Left lung (tissue), 1 donor: ENCODE data around the gene NRROS.

- PRO-cap = no peak
Measured at GRCh38 chr3:196347698-196348357, 9.6 kb upstream of the TM4SF19 start.

GRCh38 chr3:196425820-196426300 lies 6.4 kb downstream of the UBXN7 start:
- PRO-cap = no peak

DNA sequence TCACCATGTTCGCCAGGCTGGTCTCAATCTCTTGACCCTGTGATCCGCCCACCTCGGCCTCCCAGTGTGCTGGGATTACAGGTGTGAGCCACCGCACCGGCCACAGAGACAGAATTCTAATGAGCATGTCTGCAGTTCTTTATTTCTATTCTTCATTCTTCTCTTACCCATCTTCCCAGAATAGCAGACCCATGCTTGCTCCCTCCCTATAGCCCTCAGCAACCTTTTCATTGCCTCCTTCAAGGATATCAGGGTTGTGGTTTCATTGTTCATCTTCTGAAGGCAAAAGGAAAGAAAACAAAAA lies 257 bp downstream of the SMCO1 start:
- PRO-cap = no peak

DNA sequence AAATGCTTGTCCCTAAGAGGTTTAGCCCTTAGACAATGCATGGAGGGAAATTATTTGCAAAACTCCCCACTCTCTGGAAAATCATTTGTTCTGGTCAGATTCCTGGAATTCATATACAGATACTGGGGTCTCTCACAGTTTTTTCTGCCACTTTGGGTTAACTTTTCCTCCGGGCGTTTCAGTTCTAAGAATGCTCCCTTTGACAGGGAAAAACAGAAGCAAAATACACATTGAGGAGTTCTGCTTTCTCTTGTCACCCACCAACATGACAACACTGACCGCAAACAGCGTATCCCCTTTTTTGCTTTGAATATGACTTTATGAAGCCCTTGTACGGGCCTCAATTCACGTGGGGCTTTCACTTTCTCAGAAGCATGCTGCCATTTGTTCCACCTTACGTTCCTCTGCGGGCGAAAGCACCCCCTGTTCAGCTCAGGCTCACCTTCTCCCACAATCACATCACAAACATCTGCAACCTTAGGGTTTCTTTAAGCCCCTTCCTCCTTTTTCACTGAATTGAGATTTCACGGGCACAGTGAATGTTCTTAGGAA lies 15.1 kb upstream of the NRROS start:
- PRO-cap = unidirectional peak, plus-strand start at position 361 of the sequence

DNA sequence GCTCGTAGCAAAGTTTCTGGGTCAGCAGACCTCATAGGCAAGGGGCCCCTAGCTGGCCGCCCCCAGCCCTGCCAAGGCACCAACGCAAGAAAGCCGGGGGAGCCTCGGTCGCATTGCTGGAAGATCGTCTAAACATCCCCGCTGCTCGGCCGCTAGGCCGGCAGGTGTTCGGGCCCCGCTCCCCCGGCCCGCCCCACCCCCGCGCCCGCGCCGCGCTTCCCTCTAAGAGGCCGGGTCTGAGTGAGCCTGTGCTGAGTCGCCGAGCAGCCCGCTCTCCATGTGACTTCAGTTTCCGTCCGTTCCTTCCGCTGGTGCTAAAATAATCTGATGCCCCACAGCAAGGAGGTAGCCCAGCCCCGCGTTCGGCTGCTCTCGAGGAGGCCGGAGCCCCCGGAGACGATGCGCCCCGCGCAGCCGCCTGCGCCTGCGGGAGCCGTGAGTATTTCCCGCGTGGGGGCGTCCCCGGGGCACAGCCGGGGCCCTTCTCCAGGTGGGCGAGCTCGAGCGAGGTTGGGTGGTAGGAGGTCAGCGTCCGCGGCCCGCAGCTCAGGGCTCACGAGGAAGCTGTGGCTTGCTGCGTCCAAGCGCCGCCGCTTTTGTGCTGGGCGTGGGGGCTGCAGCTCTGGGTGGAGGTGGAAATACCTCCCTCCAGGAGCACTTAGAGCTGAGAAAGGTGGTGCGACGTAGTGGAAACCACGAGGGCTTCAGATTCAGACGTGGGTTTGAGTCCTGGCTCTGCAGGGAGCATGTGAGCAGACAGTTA lies at the start of gene NRROS:
Gene NRROS, plus strand, starts transcription at position 254 of the 763 bp plus-strand sequence.
- PRO-cap = bidirectional peak, plus-strand start at position 389 of the sequence, minus-strand start at position 224 of the sequence; bidirectional peak, plus-strand start at position 686 of the sequence, minus-strand start at position 552 of the sequence

GRCh38 chr3:196652890-196653630 lies 13.6 kb downstream of the NRROS start:
- PRO-cap = no peak

GRCh38 chr3:196740828-196741334 lies 1.2 kb downstream of the PAK2 start:
- PRO-cap = unidirectional peak, minus-strand start at chr3:196741218

DNA sequence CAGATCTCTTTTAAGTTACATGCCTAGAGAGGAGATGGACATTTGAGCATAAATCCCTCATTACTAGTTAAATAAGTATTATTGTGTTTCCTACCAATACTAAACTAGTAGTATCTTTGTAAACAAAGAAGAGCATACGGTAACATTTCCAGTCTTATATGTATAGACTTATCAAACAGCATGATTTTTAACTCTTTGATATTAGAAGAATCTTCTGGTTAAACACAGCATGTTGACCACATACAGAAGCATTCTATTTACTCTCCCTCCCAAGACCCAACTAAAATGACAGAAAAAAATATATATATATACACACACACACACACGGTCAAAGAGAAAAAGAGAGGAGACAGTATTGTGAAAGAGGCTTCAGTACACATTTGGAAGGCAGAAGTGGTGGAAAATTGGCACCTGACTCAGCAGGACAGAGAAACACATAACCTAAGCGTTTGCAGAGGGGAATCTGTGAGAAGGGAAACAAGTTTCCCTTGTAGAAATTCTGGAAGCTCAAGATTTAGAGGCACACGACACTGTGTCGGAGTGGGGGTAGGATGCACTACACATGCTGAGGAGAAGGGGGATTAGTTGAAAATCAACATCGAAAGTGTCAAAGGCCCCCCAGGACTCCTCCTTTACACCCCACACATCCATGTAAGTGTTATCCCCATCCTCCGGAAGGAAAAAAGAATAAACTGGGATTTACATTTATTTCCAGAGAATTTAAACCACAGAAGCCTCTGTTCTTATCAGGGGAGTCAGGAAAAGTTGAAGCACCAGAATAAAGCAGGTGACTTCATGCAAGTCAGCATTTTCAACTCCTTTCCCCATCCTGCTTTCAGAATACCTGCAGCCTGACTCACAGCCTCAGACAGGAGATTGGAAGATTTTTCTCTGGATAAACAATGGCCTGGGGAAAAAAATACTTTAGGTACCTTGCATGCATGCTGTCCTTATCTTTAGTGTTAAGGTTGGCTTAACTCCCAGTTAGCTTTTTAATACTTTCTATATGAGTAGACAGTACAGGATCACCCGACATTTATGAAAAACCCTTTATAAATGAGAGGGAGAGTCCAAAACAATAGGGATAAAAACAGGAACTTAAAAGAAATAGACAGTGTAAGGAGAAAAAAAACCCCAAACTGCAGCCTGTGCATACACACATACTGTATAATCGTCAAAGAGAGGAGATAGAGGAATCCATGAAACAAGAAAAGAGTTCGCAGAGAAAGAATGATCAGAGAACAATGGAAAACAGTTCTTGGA lies 53.3 kb downstream of the PAK2 start:
- PRO-cap = no peak

- PRO-cap = no peak
Measured at GRCh38 chr3:196948112-196948793, 5.8 kb downstream of the NCBP2AS2 start.

DNA sequence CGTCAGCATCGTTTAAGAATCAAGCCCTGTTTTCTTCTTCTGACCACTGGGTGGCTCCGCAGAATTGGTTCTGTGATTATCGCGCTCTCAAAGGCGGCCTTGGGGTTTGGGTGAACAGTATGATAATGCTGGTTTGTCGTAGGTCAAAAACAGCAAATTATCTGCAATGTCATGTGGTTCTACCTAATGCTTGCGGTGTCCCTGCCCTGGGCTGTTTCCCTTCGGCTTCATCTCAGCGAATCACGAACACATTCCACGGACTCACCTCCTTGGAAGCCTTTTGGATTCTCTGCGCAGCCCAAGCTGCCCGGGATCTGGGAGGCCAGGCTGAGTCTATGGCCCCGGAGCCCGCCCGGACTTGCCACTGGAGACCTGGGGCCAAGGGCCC lies 10.2 kb upstream of the PIGZ start:
- PRO-cap = no peak

DNA sequence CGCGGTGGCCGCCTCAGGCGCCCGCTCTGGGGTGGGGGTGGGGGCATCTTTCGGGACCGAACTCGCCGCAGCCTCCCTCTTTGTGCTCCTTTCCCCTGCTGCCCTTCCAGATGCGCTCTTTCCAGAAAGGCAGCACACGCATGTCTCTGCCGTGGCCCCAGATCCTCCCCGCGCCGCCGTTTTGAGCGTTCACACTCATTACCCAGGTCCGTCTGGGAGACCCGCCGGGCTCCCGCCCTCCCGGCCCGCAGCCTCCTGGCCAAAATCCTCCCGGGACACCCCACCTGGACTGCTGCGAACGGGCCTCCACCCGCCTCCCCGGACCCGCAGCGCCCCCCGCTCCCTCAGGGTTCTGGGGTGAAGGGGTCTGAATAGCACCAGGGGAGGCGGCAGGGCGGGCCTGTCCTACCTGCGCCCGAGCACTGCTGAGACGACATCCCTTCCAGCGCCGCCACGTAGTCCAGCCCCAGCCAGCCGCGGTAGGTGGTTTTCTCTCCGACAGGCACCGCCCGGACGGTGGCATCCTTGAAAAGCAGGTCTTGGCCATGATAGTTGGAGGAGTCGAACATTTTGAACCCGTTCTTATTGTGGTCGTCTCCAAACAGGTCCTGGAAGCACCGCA lies 26.0 kb downstream of the MELTF start:
- PRO-cap = bidirectional peak, plus-strand start at position 160 of the sequence, minus-strand start at position 214 of the sequence; bidirectional peak, plus-strand start at position 387 of the sequence, minus-strand start at position 435 of the sequence

DNA sequence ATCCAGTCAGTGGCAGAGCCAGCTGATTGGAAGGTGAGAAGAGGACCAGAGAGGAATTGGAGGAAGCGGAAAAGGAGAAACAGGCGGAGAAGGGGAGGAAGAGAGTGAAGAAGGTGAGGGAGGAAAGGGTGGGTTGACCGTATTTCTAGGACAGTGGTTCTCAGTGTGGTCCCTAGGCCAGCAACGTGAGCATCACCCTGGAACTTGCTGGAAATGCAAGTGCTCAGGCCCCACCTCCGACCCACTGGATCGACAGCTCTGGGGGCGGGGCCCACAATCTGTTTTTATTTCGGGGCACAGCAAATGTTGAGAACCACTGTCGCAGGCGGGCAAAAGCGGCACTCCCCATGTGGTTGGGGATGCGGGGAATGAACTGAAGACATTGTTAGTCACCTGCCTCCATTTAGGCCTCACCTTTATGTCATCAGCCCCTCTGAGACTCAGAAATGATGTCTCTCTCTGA lies 954 bp upstream of the MELTF start:
- PRO-cap = no peak

GRCh38 chr3:197073411-197074209 lies 44.0 kb upstream of the MELTF start:
- PRO-cap = no peak

GRCh38 chr3:197458233-197458676 lies 97.5 kb downstream of the BDH1 start:
- PRO-cap = no peak

DNA sequence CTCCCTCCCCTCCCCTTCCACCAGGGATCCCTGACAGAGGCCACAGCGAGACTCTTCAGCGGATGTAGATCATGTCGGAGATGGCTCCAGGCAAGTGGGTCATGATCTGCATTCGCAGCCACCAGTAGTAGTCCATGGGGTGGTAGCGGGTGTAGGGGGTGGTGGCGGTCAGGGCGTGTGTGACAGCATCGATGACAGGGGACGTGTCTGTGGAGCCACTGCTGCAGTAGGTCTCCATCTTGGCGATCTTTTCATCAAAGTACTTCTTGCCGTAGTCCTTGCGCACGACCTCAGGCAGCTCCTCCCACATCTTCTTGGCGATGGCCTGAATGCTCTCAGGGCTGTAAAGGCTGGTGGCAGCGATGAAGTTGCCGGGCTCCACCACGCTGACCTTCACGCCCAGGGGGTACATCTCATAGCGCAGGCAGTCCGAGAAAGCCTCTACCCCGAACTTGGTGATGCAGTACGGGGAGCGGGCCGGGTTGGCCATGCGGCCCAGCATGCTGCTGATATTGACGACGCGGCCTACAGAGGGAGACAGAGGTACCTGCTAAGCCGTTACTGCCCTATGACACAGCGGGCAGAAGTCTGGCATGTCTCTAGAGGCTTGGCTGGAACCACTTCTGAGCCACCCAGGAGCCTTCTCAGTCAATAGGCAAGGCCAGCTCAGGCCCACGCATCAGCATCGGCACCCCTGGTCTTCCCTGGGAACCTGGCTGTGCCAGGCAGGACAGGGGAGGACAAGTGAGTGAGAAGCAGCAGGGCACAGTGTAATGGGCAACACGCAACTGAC lies 43.7 kb downstream of the BDH1 start:
- PRO-cap = no peak

- PRO-cap = no peak
Measured at GRCh38 chr3:197540800-197541461, 14.8 kb downstream of the BDH1 start.

DNA sequence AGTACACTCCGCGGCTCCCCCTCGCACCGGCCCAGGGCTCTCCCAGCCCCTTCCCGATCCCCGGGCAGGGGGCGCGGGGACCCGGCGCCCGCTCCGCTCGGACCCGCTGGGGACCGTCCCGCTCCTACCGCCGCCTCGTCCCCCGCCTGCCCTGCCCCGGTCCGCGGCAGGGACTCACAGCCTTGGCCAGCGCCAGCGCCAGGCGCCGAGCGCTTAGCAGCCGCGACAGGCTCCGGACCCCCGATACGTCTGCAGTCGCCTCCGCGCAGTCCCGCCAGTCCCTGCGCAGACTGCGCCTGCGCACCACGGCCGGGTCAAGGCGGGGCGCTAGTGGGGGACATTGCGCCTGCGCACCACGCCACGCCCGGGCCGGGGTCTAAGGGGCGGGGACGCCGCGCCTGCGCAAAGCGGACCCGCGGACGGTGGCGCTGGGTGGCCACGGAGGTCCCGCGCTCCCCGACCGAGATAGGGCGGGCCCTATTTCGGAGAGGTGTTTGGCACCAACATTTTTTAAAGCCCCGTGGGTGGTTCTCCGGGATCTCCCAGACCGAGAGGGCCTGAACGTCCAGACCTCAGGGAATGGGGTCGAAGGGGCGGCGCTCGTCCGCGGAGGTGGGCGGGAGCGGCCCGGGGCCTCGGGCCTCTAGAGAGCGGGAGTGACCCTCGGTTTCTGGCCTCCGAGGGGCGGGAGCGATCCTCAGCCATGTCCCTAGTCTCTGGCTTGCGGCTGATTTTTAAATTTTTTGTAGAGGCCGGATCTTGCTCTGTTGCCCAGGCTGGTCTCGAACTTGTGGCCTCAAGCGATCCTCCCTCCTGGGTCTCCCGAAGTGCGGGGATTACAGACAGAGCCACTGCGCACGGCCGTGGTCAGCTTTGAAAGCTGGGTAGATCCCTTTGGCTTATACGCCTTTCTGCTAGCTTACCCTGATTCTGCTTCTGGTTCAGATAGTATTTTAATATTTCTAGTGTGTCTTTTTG lies 72.1 kb upstream of the BDH1 start:
- PRO-cap = bidirectional peak, plus-strand start at position 363 of the sequence, minus-strand start at position 292 of the sequence

DNA sequence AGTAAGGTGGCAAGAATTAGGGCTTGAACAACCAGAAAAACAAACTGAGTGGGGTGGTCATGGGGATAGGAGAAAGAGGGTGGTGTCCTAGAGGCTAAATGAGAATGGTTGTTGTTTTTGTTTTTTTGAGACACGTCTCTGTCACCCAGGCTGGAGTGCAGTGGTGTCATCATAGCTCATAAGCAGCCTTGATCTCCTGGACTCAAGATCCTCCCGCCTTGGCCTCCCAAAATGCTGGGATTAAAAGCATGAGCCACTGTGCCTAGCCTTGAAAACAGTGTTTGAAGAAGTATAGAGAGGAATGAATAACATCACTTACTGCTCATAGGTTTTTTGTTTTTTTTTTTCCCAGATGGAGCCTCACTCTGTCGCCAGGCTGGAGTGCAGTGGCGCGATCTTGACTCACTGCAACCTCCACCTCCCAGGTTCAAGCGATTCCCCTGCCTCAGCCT lies 53.3 kb downstream of the LRCH3 start:
- PRO-cap = no peak

DNA sequence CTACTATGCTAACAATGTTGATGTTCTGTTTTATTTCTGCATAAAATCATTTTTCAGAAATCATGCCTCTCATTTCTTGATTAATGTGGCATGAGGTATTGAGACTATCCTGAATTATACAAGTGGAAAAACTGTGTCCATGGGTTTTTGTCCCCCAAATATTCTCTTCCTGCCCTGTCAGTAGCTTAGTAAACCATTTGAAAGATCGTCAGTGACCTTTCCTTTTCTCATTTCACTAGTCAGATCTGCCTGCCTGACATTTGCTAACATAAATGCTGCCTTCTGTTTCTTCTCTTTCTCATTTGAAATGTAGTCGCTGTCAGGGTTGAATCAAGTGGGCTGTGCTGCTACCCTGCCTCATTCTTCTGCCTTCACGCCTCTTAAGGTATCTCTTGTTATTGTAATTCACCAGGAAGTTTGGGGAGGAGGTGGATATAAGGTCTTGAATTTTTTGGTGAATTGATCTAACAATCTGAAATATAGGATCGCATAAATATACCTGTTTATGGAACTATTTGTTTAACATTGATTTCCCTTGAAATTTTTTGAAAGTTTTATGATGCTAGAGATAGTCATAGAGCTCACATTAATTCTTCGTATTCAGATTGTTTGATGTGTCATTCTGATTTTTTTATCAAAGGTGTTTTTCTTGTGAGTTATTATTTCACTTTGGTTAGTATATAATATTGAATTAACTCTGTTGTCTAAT lies 67.6 kb downstream of the LRCH3 start:
- PRO-cap = no peak

- PRO-cap = no peak
Measured at GRCh38 chr3:197906583-197906974, 43.4 kb upstream of the RPL35A start.